Endometrial microvascular endothelial cells (primary cell): Measurements from ENCODE around the genes NDST4 and NDNF.

DNA sequence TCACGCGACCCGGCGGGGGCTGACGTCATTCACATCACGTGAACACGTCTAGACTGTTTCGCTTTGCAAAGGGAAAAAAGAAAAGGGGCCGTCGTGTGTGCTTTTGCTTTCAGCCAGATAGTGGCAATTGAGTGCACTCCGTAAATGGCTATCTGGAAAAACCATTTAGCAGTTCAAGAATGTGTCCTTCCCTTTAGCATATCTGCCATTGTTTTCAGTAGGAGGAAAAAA is 1.1 kb upstream of the CAMK2D start:
- RAMPAGE, long total RNA, result no peak

GRCh38 chr4:115113353-115114228 is at the start of gene NDST4:
Gene NDST4 (minus strand): TSS chr4:115113620.
- RAMPAGE, long total RNA, result no peak

DNA sequence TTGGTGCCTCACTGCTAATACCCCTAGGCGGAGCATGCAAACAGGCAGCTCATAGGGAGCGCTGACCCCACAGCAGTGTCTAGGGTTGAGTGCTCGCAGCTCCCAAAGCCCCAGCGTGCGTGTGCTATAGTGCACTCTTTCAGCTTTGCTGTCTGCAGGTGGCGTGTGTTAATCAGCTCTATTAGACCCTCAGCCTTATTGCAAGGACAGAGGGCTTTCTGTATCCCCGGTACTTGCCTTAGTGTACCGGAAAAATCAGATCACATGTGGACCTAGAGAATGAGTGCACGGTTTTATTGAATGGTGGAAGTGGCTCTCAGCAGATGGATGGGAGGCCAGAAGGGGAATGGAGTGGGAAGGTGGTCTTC is 202.9 kb upstream of the NDST3 start:
- RAMPAGE, long total RNA, result no peak

GRCh38 chr4:118277217-118277749 is 75.5 kb downstream of the PRSS12 start:
- RAMPAGE, long total RNA, result no peak

DNA sequence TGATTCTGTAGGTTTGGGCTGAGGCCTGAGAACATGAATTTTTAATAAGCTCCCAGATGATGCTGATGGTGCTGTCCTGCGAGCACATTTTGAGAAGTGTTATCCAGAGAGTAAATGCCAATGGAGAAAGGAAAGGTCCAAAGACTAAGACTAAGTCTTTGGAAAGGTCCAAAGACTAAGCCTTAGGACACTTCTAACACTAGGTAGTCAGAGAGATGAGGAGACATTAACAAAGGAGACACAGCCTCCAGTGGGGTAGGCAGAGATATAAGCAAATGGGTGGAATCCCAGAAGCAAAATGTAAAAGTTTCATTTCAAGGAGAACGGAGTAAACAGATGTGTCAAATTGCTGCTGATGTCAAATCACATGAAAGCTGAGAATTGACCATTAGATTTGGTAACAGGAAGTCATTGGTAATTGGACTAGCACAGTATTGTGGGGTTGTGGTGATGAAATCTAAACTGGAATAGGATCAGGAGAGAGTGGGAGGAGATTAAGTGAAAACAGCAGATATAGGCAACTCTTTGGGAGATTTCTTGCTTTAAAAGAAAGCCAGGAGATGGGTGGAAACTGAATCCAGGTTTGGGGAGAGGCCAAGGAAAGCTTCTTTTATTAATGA is 25.2 kb downstream of the SEC24D start:
- RAMPAGE, long total RNA, result no peak

- RAMPAGE, long total RNA, result no peak
Observed at GRCh38 chr4:118850202-118851244, 14.6 kb upstream of the SEC24D start.

DNA sequence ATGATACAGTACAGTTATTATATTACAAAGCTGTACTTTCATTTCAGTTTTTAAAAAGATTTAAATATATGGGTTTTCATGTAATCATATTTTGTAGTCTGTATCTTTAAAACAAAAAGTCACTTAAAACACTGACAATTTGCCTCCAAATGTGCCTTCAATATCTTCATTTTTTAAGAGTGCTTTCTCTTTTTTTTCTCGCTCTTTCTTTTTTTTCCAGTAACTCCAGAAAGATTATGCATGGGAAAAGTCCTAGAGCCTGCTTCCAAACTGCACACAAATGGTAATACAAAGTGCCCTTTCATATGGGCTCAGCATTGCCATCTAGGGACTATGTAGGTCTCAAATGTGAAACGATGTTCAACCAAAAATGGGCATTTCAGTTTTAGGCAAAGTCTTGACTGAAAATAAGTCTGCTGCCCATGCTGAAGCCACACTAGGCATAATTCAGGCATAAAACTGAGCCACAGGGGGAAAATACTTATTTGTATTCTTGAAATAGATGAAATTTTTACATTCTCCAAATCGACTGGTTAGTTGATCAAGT is 65.5 kb downstream of the SYNPO2 start:
- RAMPAGE, long total RNA, result no peak

DNA sequence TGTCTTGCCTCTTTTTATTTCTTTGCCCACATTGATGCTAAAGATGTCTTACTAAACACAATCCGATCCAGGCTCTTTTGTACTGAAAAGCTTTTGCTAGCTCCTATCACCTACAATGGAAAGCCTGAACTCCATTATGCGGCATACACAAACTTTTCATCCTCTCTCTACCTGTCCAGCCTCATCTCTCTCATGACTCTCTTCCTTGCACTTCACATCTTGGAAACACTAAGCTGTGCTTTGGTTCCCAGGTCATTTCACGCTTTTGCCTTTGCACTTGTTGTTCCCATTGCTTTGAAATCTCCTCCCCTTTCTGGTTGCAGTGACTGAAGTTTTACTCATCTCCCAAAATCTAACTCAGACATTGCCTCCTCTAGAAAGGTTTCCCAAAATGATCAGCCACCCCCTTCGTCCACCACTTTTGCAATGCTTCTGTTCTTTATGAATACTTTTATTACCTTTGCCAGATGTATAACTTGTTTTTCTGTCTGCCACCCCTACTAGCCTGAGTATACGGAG is 107.3 kb downstream of the SYNPO2 start:
- RAMPAGE, long total RNA, result no peak

- RAMPAGE, long total RNA, result no peak
Observed at GRCh38 chr4:119128035-119128534, 7.5 kb upstream of the MYOZ2 start.

GRCh38 chr4:119219260-119219584 is 6.7 kb downstream of the USP53 start:
- RAMPAGE, long total RNA, result no peak

DNA sequence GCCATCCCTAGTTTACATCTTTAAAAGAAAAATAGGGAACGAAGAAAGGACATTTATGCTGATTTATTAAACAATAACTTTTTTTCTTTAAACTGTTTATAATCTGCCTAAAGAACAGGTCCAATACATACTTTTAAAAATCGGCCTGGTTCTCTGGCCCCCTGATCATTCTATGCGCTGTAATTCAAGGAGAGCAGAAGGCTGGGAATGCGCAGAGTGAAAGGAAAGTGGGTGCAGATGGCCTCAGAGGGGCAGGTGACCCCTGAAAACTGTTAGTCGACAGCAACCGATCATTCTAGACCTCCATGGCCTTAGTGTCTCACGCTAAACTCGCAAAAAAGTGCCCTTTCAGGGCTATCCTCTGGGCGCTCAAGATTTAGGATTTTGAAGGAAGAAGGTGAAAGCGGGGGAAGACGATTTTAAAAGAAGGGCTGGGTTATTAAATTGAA is 2.2 kb downstream of the PDE5A start:
- RAMPAGE, long total RNA, result no peak

DNA sequence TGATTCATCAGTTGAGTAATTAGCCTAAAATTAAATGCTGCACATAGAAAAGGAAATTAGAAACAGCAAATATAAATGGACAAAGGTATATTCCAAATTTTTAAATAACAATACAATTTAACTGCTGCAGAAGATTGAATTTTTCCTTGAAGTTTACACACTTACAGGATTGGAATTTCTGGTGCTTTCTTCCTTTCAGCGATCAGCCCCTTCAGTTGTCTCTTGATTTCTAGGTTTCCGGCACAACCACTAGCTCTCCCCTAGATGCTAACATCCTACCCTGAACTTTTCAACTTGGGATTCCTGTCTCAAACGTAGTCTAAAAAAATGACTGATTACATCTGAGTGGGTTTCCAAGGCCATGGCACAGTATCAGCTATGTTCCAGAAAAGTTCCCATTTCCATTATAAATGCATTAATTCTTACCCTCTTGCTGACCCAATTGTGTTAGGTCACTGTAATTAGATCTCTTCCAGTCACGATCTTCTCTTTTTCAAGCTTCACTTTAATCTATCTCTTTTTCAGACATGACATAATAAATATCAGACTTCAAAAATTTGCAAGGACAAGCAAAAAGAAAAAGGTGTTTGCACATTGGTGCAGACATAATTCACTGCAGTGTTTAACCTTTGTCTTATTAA is 50.5 kb upstream of the PDE5A start:
- RAMPAGE, long total RNA, result no peak

- RAMPAGE, long total RNA, result no peak
Observed at GRCh38 chr4:119707136-119707615, 78.6 kb upstream of the PDE5A start.

GRCh38 chr4:120755614-120756097 is 166.9 kb downstream of the PRDM5 start:
- RAMPAGE, long total RNA, result no peak

DNA sequence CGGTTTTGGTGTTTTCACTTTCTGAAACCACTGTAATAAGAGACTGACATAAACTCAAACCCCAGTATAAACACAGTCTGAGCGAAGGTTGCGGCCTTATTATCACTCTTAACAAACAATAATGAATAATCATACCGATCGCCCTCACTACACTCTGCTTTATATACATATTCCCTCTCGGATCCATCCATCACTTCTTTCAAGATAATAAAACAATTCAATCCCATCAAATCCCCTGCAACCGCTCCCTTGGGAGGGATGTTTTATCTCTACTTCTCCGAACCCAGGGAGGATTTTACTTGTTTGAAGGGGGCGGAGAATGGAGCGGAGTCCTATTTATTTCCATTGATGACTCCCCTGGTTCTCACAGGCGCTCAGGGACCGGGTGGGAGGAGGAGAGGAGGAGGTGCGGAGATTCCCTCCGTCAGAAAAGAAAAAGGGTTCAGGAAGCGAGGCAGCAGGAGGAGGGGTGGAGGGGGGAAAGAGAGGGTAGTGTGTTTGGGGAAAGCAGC is 2.2 kb downstream of the NDNF start:
- RAMPAGE, long total RNA, result no peak

DNA sequence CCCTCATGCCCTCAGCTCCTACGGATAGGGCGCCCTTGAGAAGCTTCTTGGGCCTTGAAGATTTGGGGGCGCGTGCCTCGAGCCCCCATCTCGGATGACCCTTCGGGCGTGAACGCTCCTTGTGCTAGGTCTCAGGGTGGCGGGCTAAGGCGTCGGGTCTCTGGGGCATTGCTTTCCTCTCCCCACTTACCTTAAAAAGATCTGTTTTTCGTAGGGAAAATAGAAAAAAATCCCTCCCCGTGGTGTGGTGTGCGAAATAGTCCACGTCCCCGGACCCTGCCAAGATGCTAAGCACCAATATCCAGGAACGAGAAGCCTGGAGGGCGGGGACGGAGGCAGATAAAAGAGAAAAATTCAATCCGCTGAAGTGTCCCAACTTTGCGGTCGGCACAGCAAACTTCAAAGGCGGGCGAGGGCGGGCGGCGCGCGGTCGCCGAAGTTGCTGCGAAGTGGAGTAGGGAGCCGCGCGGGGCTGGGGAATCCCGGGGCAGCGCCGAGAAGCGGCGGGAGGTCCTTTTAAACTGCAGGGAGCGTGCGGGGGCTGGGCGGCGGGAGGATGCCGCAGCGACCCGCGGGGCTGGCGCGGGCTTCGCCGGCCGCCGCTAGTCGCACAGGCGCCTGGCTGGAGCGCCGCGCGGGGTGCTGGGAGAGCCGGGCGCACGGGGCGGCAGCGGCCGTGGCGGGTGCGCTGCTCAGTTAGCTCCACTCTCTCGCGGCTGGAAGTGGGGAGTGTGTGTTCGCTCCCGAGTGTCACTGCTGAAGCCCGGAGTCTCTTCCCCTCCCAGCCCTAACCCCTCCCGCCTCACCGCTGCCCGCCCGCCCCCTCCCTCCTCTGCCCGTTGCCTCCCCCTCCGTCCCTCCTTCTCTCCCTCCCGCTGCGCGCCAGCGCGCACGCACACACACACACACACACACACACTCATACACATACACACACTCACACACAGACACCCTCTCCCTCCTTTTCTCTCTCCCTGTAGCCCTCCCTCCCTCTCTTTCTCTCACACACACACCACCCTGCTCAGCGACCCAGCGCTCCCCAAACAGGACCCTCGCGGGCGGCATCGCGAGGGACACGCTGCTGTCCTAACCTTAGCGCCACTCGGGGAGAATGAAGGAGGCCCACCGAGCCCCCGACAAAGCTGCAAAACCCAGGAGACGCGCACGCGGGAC is at the start of gene NDNF:
Gene NDNF (minus strand): TSS at position 733 of the 1,173 bp plus-strand sequence.
- RAMPAGE, long total RNA, result no peak

DNA sequence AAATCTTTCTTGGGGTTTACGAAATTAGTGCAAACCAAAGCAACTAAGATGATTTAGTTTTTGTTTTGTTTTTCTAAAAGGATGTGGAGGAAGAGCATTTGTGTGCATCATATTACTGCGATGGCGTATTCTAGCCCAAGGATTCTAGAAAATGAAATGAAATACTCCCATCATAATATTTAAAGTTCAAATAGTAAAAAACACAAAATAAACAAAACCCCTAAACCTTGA is 30.3 kb upstream of the TNIP3 start:
- RAMPAGE, long total RNA, result no peak

GRCh38 chr4:121216354-121216746 is 52.2 kb upstream of the TNIP3 start:
- RAMPAGE, long total RNA, result no peak

DNA sequence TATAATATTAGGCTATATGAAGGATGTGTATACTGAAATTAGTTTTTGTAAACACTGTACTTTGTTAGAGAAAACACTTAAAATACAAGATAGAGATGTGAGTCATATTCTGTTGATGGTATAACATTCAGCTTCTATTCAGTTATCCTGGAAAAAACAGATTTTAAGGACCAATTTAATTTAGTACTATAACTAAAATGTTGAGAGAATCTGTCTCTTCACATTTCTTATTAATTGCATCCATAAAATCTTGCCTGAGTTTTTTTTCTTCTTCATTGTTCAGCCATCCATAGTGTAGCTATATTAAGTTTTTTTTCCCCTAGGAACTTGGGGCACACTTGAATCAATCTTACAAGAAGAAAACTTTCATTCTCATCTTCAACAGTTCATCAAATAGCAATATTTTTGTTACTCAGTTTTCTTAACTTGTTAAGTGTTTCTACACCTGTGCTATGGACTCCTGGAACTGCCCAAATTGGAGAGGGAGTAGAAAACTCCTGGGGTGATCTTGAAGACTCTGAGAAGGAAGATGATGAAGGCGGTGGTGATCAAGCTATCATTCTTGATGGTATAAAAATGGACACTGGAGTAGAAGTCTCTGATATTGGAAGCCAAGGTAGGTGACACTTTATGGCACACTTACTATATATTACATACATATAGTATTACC is 10.1 kb downstream of the CCNA2 start:
- RAMPAGE, long total RNA, result no peak

DNA sequence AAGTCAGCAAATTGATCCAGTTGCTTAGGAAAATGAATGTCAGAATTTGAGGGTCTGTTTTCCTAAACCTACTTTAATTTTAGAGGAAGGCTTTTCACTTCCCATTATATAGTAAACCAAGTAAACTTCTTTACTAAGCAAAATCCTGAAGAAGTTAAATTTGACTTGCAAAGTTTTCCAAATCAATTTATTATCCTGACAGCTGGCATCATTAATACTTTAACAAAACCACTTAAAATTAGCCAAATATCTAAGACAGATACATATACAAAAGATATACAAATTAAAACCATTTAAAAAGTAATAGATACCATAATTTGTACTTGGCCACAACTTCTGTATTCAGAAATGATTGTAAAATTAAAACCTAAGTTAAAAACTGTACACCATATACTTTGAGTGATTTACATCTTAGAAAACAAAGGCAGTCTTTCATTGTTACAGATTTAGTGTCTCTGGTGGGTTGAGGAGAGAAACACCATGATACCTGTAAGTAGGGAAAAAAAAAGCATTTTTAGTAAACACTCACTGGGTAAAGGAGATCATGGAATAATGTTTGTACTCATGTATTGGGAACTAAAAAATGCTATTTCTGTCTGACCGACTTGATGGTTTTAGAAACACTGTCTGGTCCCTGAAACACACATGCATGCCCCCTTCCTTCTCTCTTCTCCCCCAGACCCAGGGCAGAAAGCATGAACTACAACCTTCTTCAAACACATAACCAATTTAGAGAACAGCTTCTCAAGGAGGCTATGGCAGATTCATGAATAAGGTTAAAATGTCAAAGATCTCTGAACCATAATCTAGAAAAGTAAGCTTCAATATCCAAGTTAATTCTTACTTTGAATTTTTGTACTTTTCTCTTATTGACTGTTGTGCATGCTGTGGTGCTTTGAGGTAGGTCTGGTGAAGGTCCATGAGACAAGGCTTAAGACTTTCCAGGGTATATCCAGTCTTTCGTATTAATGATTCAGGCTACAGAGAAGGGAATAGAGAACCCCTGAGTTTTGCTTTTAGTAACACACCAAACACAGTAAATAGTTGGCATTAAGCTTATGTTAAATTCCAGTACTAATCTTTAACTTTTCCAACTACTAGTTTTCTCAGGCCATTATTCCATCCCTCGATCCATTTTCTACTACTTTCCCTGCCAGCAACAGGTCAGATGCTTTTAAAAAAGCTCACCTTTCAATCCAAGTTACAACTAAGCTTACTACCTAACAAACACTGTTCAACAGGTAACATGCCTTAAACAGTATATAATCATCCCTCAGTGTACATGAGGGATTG is 6.0 kb downstream of the CCNA2 start:
- RAMPAGE, long total RNA, result no peak